Measurements from ENCODE around the genes HDGF, PEAR1 and KIRREL1.

- PRO-cap, result no peak
- RRBS, 2 experiments, result no CpG with 5 or more reads among the region's 5 CpGs
These were observed 1.1 kb upstream of the PMF1 start for GRCh38 chr1:156211531-156212241.

- PRO-cap, result no peak
- RRBS, 2 experiments, result 3% methylated on average over 5 of the region's 59 CpGs; no CpG with 5 or more reads in 1 of the 2 experiments
These were observed 2.0 kb downstream of the PAQR6 start for GRCh38 chr1:156245683-156246430.

DNA sequence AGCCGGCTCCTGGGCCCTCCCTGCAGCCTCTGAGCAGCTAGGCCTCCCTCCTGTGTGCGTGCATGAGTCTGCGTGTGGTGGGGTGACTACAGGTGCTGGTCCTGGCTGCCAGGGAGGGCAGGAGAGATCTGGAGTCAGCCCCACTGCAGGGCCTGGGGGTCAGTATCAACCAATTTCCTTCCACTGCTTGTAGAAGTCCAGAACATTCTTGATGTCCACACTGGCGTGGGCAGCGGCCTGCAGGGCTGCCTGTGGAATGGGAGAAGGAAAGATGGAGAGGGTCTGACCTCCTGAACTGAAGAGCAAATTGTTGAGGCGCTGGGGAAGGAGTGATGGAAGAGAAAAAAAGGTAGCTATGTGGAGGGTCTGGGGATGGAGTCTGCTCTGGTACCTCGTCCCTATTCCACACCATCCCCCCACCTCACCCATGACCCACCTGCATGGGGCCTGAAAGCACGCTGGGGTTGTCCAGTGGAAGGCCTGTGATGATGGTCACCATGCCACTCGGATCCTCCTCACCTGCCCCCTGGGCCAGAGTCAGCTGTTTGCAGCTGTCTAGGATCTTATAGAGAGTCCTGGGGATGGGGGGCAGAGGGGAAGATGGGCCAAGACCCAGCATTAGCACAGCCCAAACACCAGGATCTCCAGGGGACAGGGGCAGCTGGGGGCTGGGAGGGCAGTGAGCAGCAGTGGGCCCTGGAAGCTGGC lies 2.7 kb upstream of the PAQR6 start:
- PRO-cap, result no peak
- RRBS, 2 experiments, result no CpG with 5 or more reads among the region's 9 CpGs

DNA sequence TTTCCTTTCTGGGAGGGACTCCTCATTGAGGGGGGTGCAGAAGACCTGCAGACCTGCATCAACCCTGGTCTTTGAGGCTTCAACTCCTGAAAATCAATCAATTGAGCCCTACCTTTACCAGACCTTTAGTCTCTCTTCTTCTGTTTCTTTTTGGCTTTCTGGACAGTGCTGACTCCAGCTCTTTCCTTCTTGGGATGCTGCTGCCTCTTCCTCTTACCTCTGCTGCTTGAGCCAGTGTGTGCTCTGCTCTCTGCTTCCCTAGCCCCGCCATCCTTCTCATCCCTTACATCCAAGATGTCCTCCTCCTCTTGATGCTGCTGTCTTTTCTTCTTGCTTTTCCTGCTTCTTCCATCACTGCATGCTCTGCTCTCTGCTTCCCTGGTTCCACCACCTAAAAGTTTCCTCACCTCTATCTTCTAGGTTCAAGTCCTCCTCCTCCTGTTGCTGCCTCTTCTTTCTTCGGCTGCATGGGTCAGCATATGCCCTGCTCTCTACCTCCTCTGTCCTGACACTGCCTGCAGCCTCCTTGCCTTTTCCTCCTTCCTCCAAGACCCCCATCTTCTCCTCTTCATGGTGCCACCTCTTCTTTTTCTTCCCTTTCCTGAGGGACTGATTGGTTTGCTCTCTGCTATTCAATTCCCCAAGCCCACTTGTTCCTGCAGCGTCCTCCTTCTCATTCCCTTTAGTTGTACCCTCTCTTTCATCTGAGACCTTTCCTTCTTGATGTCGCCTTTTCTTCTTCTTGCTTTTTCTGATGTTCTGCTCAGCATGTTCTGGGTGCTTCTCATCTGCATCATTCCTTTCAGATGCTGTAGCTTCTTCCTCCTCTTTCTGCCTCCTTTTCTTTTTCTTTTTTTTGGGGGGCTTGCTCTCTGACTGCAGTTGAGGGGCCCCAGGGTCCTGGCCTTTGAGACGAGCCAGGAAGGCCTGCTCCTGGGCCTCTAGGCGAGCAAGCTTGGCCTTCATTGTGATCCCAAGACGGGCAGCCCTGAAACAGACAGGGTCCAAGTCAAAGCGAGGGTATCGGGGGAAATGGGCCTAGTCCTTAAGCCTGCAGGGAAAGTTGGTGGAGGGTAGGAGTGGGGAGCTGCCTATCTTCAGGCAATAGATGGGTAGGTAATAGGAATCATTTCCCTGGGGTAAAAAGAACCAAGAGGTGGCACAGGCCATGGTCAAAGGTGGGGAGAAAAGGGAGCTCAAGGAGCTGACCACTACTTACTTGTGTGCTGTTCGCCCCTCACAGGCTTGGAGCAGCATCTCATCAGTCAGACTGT lies 3.7 kb downstream of the NAXE start:
- PRO-cap, result no peak
- RRBS, 2 experiments, result no CpG with 5 or more reads among the region's 10 CpGs

GRCh38 chr1:156596136-156597396 lies 5.0 kb downstream of the NAXE start:
- PRO-cap, result no peak
- RRBS, 2 experiments, result no CpG with 5 or more reads among the region's 6 CpGs

GRCh38 chr1:156599509-156600205 lies 8.1 kb downstream of the NAXE start:
- PRO-cap, result no peak
- RRBS, 2 experiments, result no CpG with 5 or more reads among the region's 3 CpGs

- PRO-cap, result no peak
- RRBS, 2 experiments, result 4 to 5% methylated on average over 11 of the region's 48 CpGs
These were observed 15.7 kb downstream of the BCAN start for GRCh38 chr1:156657252-156658325.

- PRO-cap, result no peak
- RRBS, 2 experiments, result no CpG with 5 or more reads among the region's 3 CpGs
These were observed 5.3 kb downstream of the NES start for GRCh38 chr1:156671842-156672451.

GRCh38 chr1:156697463-156698148 lies 7.8 kb downstream of the CRABP2 start:
- PRO-cap, result no peak
- RRBS, 2 experiments, result no CpG with 5 or more reads among the region's 9 CpGs

- PRO-cap, result no peak
- RRBS, 2 experiments, result no CpG with 5 or more reads among the region's 7 CpGs
These were observed 1.2 kb downstream of the CRABP2 start for GRCh38 chr1:156704192-156704581.

GRCh38 chr1:156750962-156751983 lies at the start of gene HDGF:
Gene HDGF (minus strand): TSS chr1:156751675.
- PRO-cap, result unidirectional peak, plus-strand start at chr1:156751119; bidirectional peak, plus-strand start at chr1:156751931, minus-strand start at chr1:156751674
- RRBS, 2 experiments, result 2% methylated on average over 62 to 86 of the region's 127 CpGs

- PRO-cap, result no peak
- RRBS, 2 experiments, result no CpG with 5 or more reads among the region's 6 CpGs
These were observed 3.5 kb downstream of the PRCC start for GRCh38 chr1:156770580-156771461.

DNA sequence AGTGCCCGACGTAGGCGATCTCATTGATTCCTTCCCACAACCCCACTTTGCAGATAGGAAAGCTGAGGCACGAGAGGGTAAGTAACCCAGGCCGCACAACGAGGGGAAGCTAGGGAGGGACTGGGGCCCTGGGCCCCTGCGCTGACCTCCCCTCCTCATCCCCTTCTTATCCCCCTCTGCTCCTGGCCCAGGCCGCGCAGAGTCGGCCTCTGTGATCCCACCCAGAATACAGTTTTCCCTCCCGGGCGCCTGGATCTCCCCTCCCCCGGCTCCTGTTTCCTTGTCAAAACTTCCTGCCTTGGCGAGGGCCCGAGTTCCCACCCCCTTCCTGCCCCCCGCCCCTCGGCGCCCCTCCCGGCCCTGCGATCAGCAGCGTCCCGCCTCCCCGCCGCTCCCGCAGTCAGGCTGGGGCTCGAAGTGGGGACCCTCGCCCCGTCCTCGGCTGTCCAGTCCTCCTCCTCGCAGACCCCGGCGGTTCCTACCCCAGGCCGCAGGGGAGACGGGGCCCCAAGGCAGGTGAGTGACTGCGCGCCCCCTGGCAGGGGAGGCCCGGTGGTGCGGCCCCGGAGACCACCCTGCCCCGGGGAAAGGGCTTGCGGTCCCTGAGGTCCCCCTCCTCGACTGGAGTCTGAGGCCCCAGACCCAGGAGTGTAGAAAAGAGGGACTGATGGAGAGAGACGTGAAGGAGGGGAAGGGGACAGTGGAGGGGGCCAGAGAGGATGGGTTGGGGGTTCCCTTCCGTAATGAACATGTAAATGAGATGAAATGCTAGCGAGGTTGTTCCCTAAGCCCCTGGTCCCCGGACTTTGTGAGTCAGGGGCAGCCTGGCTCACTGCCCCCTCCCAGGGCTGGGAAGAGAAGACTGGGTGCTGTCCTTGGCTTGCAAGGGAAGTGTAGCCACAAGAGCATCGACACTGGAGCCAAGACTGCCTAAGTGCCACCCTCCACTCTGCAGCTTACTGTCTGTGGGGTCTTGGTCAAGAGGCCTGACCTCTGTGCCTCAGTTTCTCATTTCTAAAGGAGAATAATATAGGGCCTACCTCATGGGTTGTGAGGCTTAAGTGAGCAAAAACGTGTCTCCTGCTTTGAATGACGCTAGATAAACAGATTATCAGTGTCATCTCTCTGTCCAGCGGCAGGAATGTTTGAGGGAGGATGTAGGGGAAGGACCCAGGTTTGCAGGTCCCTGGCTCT lies at the start of gene PEAR1:
PEAR1 (plus strand) TSS at position 397 of the 1,194 bp plus-strand sequence.
- PRO-cap, result no peak
- RRBS, 2 experiments, result 5 to 9% methylated on average over 12 to 19 of the region's 50 CpGs

DNA sequence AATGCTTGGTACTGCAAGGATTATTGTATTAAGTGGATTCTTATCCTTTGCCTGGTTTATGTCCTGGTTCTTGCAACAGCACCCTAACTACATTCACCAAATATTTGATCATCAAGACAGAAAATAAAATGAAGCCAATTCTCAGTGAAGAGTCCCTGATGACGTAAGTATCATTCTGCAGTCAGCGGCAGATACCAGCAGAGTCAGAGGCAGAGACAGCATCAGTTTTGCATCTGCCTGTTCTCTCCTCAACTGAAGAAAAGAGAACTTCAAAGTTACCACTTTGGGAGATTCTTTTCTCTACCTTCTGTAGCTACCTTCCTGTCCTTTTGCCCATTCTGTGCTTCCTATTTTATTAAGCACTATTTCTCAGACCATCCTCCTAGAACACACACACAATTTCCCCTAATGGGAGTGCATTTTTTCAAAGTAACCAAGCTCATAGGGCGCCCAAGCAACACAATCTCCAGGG lies 19.6 kb downstream of the ARHGEF11 start:
- PRO-cap, result no peak
- RRBS, 2 experiments, result no CpG with 5 or more reads among the region's 3 CpGs

- PRO-cap, result no peak
- RRBS, 2 experiments, result no CpG with 5 or more reads among the region's 7 CpGs
These were observed 6.8 kb upstream of the ETV3L start for GRCh38 chr1:157106274-157106947.

GRCh38 chr1:157274654-157275990 lies 136.9 kb upstream of the ETV3 start:
- PRO-cap, result no peak
- RRBS, 2 experiments, result no CpG with 5 or more reads among the region's 13 CpGs

- PRO-cap, result no peak
- RRBS, 2 experiments, result no CpG with 5 or more reads among the region's 4 CpGs
These were observed 10.3 kb upstream of the FCRL5 start for GRCh38 chr1:157562619-157563077.

DNA sequence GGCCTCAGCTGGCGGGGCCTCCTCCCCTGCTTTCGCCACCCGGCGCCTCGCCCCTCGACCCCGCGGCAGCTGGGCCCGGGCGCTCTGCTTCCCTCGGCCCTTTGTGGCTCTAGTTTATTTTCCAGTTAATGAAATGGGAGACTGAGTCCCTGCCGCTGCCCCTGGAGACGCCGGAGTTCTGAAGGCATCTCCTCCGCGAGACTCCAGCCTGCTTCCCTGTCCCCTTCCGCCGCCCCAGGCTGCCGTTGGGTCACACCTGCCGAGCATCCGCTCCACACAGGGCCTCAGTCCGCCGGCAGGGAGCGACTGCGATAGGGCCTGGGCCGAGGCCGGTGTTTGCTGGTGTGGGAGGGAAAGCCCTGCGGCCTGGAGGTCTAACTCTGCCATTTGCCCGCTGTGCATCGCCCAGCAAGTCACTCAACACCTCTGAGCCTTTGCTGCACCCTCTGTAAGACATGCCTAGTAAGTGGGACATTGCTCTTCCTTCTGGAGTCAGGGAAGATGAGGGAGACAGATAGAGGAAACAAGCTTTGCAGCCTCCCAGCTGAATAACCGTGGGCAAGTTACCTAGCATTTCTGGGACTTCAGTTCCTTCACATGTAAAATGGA lies 14.4 kb upstream of the KIRREL1 start:
- PRO-cap, result no peak
- RRBS, 2 experiments, result 12 to 14% methylated on average over 16 to 22 of the region's 31 CpGs

DNA sequence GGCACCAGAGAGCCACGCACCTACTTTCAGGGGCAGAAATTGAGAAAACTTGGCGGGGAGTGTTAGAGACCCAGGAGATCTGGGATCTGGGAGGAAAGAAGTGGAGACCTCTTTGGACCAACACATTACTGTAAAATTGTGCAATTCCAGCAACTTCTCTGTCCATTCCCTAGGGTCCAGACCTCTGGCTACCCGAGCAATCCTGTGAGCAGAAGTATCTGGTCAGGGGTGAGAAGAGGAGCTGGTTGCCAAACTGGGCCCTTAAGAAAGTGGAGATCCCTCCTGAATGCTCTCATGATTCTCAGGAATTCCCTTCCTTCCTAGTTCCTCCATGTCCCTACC lies 1.3 kb upstream of the KIRREL1 start:
- PRO-cap, result no peak
- RRBS, 2 experiments, result no CpG with 5 or more reads among the region's 3 CpGs

DNA sequence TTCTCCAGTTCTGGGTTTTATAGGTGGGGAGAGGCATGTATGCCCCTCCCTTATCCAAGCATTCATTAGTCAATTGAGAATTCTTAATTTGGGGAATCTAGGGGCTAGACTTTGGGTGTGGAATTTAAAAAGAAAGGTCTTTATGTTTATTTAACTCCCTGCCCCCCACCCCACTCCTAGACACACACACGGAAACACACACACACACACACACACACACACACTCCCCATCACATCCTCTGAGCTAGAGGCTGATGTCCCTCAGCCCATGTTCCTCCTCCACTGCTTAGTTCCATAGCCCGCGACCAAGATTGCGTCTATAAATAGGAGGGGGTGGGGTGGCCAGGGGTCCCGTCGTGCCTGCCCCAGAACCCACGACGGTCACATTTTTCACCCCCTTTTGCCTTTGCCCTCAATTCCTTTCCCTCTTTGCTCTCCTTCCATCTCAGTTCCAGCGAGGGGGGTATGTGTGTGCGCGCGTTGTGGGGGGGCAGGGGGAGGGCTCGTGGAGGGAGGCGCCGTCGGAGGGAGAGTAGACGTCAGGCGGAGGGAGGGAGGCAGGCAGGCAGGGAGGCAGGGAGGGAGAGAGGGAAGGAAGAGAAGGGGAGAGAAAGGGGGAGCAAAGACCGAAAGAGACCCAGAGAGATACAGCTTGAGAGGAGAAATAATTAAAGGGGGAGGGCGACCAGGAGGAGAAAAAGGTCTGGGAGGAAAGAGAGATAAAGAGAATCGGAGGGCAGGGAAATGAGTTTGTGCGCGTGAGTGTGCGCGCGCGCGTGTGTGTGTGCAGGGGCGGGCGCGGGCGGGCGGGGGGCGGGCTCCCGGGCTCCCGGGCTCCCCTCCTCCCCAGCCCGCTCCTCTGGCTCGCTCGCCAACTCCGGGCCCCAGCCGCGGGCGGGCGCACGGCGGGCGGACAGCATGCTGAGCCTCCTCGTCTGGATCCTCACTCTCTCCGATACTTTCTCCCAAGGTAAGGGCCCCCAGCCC lies at the start of gene KIRREL1:
KIRREL1 (plus strand) TSS at position 887 of the 987 bp plus-strand sequence.
- PRO-cap, result unidirectional peak, plus-strand start at position 887 of the sequence
- RRBS, 2 experiments, result 1 to 2% methylated on average over 5 to 12 of the region's 49 CpGs